ENCODE data around the genes CCDC138 and ACOXL.

GRCh38 chr2:105861157-105861541 lies 116.4 kb downstream of the NCK2 start:
- PRO-cap: no peak

DNA sequence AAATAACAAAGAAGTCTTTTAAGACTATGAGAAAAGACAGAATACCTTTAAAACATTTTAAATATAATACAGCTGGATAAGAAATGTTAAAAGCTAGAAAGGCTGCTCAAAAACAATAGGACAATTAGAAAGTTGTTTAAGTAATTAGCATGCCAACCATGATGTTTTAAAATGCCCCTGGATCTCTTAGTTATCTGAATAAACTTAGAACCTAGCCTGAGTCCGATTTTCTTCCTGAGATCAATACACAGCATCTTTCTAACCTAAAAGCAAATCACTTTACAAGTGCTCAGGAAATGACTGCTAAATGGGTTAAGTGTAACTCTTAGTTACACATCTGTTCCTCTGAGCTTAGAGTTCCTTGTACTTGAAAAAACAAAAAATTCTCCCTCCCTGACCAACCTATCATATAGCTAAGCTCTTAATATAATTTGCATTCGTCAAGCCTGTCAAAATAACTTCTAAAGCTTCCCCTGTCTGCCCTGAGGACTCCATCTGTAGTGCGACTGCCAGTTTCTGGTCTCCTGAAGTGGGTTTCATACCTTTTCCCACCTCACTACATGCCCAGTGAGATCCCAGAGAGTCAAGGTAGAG lies 130.5 kb upstream of the ECRG4 start:
- PRO-cap: no peak

- PRO-cap: no peak
Observed at GRCh38 chr2:106028358-106028562, 37.2 kb upstream of the ECRG4 start.

DNA sequence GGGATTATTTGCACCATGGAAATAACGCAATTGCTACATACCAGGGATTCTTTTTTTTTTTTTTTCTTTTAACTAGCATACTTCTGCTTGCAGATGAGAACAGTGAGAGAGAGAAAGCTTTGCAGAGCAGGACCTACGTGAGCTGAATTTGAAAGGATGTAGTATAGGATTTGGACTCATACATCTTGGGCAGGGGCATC lies 3.9 kb upstream of the UXS1 start:
- PRO-cap: no peak

DNA sequence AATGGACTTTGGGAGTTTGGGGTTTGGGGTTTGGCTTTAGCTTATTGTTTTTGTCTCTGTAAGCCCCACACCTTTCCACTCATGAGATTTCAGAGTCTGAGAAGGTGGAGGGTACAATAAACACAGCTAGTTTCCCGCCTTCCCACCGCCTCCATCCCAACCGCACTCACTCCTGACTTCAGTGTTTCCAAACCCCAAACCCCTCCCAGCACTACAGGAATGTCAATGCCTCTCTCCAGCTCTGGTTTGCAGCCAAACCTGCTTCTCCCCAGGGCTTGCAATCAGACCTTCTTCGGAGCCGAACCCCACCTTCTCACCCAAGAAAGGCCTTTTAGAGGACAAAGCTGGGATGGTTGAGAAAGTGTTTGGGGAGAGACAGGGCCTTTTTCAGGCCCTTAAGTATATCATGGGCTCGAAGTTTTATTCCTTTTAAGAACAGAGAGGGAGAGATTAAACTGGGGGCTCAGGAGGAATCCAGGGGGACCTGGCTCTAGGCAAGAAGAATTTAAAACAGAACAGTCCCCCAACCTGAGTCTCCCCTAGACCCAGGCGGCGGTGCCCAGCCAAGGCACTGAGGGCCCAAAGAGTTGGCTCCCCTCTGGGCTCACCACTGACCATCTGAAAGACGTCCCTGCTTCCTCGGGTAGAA lies 5.8 kb downstream of the CD8B2 start:
- PRO-cap: no peak

GRCh38 chr2:106575833-106576496 lies 88.8 kb downstream of the CD8B2 start:
- PRO-cap: no peak

DNA sequence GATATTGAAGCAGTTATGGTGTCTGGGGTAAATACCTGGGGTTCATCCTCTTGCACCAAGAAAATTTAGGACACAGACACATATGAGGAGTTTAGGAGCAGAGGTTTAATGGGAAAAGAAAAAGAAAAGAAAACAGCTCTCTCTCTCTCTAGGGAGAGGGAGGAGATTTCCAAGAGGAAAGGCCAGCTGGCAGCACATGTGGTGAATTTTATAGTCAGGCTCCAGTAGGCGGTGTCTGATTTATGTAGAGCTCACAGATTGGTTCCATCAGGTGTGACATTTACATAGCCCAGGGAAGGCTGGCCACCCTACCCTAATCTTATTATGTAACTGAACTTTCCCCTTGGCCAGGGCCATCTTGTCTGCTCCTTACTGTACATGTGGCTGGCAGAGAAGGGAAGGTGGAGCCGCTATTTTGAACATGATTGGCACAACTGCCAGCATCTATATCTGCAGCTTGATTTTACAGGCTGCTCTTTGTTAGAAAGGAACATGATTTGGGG lies 297.5 kb upstream of the RGPD4 start:
- PRO-cap: no peak

- PRO-cap: no peak
Observed at GRCh38 chr2:108475333-108476025, 26.5 kb downstream of the GCC2 start.

- PRO-cap: no peak
Observed at GRCh38 chr2:108616881-108617417, 82.7 kb downstream of the LIMS1 start.

DNA sequence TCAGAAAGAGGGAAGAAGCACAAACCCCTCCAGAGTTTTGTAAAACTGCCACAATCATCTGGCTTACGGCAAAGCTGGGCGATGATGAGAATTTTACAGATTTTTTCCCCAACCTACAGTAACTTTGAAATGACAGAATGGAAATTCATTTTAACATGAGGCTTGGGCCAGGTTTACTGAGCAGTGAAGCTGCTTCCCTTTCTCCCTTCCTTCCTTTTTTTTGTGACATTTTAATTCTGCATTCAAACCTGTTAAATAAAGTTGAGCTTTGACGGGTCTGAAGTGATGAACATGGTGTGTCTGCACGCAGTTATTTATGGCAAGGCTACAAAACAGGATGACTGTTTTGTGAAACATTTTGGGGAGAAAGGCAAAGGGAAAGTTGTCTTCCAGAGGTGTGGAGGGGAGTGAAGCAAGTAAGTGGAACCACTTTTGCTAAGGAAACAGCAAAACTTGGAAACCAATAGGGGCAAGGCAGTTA lies 61.7 kb upstream of the RANBP2 start:
- PRO-cap: unidirectional peak, plus-strand start at position 258 of the sequence

DNA sequence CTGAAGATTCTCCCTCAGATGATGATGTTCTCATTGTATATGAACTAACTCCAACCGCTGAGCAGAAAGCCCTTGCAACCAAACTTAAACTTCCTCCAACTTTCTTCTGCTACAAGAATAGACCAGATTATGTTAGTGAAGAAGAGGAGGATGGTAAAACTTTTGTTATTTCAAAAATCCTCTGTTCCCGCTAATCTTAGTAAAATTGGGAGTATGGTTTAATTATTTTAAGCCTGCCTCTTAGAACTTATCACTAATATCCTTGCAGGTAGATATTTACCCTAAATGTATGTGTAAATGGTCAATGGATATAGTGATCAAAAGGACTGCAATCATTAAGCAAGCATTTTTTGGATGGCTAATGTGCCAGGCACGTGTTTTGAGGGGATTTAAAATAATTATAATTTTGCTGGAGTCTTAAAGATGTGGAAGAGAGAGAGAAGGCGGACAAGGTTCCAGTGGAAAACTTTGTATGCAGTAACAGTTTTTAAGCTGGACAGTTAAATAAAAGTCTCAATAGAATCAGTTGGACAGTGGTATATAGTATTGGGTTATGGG lies 14.8 kb upstream of the CCDC138 start:
- PRO-cap: no peak

GRCh38 chr2:108786056-108786872 lies at the start of gene CCDC138:
CCDC138 (plus strand) TSS chr2:108786771.
- PRO-cap: bidirectional peak, plus-strand start at chr2:108786782, minus-strand start at chr2:108786704

DNA sequence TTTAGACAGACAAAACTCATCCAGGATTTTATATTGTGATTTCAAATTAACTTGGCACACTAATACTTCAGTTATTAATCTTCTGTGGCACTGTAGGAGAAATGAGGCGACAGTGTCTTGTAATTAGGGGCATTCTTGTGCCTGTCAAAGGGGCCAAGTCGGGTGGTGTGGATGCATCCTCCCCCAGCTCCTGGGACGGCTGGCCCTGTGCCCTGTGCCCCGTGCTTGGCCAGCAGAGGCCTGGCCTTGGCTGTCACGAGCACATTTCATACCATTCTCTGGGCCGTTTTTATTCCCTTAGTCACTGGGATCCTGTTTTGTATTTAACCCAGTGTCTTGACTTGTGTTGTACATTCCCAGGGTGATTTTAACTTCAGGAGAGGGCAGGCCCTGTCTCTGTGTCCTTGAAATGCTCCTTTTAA lies 56.7 kb downstream of the SH3RF3 start:
- PRO-cap: no peak

- PRO-cap: no peak
Observed at GRCh38 chr2:109324560-109325326, 195.7 kb downstream of the SH3RF3 start.

GRCh38 chr2:109352929-109353380 lies 223.9 kb downstream of the SH3RF3 start:
- PRO-cap: no peak

GRCh38 chr2:109659869-109660692 lies 45.9 kb downstream of the SOWAHC start:
- PRO-cap: no peak

DNA sequence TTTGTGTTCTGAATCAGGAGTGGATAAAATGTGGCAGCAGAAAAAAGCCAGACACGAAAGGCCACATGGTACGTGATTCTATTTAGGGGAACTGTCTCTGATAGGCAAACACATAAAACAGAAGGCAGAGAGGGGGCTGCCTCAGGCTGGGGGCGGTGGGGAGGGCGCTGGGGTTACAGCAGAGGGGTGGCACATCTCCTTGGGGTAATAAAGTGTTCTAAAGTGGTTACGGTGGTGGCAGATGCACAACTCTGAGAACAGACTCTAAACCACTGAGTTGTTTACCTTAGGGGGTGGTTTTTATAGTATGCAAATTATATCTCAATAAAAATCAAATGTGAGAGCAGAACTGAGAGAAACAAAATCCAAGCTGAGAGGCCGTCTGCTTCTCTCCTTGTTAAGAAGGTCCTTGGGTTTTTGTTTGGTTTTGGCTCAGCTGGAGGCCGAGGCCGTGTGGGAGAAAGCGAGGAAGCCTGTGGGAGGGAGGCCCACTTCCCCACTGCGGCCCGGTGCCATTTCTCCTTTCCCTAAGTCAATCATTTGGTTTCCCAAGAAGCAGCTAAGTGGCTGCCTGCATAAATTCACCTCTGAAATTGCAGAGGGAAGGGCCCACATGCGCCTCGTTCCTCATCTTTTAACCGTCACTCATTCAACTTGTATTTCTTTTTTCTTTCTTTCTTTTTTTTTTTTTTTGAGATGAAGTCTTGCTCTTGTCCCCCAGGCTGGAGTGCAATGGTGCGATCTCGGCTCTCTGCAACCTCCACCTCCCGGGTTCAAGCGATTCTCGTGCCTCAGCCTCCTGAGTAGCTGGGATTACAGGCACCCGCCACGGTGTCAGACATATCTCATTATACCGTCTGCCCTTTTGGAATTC lies 78.2 kb downstream of the SOWAHC start:
- PRO-cap: no peak

GRCh38 chr2:110732306-110733216 lies at the start of gene ACOXL:
ACOXL (plus strand) TSS chr2:110732573.
- PRO-cap: no peak

- PRO-cap: no peak
Observed at GRCh38 chr2:110858291-110858733, 125.9 kb downstream of the ACOXL start.

DNA sequence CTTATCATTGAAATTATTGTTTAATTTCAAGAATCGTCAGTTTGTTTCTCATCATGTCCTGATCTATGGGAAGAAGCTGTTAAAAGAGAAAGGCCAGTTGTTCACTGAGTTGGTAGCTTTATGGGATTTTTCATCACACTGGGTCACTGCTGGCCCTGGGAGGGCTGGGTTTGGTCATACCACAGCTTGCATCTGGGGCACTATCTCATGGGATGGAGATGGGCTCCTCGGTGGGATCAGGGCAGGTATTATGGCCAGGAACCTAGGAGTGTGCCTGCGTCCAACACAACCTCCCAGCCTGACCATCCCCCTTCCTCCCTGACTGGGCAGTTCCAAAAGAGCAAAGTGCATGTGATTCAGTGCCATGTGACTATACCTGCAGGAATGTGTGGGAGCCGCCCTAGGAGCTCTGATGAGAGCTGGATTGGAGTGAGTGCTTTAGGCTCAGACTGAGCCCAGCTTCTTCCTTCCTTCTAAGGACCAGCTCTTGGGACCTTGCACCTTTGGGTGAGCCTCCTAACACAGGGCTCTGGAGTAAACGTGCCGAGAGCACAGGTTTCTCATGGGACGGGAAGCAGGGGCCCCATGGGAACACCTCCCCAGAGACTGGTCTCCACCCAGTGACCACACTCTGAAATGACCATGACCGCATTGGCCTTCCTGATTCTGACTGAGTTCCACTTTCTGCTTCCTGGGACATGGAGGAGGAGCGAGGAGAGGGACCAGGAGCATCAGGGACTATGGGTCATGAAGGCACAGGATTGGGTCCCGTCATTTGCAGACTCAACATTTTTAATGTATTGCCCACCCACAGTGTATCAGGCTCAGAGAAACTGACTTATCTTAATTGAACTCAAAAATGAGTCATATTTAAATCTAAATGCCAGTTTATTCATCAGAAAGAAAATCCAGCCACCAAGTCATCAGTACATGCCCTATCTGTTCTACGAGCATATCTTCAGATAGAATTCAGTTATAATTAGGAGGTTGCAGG lies 87.9 kb upstream of the BCL2L11 start:
- PRO-cap: no peak

All from neutrophil (primary cell).